Fallopian tube (tissue), 1 donor: ENCODE data around the gene KCNF1.

DNA sequence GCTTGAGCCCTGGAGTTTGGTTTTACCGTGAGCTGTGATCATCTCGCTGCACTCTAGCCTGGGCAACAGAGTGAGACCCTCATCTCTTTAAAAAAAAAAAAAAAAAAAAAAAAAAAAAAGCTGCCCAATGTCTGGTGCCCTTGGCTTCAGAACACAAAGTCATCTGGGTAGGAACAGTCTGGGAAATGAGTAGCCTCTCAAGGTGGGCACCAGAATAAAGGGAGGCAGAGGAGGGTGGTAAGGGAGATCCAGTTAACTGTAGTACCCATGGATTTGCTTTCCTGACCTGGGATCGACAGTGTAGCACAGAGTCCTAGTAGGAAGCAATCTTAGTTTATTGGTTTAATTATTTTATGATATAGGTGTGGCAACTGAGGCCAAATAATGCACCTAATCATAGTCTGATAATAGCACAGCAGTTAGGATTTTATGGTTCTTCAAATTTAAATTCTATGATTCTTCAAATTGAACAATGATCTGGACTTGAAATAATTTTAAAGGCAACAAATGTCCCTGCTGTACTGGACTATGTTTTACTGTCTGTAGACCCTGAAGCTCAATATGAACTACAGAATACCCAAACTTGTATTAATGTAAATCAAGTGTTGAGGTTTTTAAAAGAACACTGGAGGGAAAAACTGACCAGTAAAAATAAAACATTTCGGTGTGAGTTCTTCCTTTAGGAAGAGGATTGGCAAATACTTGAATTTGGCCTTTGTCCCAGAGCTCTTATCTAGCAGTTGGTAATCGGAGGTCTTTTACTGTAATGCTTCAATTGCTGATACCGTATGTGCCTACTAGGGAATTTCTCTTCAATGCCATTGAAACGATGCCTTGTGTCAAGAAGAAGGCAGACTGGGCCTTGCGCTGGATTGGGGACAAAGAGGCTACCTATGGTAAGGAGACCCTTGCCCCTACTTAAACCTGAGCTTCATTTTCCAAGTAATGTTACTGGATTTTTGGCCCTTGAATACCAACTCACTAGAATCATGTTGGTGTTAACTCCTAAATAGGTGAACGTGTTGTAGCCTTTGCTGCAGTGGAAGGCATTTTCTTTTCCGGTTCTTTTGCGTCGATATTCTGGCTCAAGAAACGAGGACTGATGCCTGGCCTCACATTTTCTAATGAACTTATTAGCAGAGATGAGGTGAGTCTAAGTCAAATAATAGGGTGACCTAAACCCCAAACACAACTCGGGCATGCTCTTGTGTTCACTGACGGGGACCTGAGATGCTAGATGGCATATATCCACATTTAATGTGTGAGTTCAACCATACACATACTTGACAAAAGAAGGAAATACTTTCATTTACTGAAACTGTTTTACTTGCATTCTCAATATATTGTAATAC is 4.0 kb downstream of the RRM2 start:
- PRO-cap: no peak

DNA sequence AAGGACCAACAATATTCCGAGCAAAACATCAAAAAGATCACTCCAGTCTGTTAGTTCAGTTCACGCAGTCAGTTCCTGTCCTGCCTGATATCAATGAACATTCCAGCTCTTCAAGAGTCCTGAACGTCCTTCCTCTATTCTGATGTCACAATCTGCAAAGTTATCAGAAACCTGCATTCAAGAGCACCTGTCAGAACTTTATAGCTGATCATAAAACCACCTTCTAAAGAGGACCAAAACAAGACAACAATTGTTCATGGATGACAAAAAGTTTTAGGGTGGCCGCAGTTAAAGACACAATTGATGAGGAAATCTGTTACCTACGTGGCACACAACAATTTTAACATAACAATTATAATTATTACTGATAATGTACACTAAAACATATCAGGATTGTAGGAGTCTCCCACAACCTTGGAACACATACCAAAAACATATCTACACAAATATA is 78.9 kb downstream of the RRM2 start:
- PRO-cap: no peak

DNA sequence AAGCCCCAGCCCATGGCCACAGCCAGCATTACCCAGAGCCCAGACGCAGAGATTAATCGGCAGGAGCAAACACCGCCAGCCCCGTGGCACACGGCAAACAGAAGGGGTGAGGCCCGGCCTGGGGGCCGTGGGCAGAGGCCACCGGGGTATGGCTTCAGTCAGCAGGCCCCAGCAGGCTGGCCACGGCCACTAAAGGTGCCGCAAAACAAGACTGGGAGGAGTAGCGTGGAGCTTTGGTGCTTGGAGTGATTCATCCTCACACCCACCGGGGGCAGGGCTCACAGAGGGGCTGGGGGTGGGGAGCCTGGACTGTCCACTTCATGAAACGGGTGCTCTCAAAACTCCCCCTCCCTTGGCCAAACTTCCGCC is 61.5 kb upstream of the HPCAL1 start:
- PRO-cap: unidirectional peak, plus-strand start at position 157 of the sequence

DNA sequence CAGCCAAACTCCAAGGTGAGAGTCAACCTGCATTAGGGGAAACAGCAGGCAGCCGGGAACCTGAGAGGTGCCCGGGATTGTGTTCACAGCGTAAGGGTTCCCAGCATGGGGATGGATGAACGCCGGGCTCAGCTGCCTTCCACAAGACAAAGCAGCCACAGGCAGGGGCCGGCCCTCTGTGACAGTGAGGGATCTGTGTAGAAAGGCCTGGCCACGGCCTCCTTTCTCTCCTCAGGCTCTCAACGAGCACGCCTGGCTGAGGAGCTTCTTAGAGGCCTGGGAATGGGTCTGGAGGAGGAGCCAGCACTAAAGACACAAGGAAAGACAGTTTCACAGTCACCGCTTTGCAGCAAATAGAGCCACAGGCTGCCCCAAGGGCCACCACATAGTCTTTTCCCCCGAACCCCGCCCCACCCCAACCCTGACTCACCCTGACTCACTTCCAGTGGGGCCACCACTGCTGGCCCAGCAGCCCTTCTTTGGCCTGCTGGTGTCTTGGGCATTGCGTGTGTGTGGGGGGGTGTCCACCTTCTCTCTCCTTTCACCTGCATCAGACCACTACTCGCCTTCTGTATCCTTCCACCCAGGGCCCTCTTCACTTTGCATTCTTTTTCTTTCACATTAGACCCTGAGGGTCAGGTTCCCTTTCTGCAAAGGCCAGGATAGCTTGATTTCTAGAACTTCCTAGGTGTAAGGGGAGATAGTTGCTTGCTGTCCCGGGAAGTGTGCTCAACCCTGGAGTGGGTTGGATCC is 19.5 kb upstream of the HPCAL1 start:
- PRO-cap: no peak

DNA sequence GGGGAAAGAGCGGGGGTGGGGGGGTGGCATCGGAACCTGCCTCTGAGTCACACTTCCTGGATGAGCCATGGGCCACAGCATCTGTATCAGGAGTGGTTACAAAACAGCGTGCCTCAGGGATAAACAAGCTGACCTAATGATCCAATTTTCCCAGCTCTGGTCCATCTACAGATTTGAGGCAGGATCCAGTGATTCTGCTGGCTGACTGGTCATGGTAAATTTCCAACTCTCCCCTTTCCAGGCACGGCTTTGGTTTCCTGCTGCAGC is 4.8 kb upstream of the HPCAL1 start:
- PRO-cap: no peak

- PRO-cap: no peak
Measured at GRCh38 chr2:10378165-10378701, 69.9 kb downstream of the ODC1 start.

DNA sequence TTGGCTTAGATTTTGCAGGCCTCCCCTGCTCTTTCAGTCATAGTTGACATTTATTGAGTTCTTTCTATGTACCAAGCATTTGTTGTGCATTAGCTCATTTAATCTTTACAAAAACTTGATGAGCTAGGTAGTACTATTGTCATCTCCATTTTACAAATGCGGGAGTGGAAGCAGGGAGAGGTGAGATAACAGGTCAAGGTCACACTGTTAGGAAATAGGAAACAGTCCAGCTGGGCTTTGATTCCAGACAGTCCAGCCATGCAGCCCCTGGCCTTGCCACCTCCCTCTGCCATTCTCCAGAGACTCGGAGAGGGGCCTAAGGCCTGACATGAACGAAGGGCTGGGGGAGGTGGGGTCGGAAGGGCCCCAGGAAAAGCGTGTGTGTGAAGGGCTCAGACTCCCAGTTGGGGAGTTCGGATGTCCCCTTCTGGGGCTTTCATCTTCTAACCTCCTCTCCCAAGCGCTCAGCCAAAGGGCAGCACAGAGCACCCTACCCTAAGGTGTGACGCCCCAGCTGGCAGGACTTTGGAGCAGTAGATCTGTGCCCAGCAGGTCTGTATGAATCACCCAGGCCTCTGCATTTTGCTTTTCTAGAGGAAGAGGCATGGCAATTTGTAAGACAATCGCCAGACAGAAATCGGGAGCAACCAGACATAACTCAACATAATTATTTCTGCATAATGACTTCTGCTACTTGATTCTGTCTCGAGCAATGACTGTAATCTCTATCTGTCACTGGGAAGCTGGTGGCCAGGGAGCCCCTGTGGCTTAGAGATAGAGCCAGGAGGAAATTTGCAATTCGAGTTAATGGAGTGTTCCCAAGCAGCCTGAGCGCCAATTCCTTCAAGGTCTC is 55.4 kb downstream of the ODC1 start:
- PRO-cap: no peak

- PRO-cap: no peak
Measured at GRCh38 chr2:10412465-10412812, 35.7 kb downstream of the ODC1 start.

DNA sequence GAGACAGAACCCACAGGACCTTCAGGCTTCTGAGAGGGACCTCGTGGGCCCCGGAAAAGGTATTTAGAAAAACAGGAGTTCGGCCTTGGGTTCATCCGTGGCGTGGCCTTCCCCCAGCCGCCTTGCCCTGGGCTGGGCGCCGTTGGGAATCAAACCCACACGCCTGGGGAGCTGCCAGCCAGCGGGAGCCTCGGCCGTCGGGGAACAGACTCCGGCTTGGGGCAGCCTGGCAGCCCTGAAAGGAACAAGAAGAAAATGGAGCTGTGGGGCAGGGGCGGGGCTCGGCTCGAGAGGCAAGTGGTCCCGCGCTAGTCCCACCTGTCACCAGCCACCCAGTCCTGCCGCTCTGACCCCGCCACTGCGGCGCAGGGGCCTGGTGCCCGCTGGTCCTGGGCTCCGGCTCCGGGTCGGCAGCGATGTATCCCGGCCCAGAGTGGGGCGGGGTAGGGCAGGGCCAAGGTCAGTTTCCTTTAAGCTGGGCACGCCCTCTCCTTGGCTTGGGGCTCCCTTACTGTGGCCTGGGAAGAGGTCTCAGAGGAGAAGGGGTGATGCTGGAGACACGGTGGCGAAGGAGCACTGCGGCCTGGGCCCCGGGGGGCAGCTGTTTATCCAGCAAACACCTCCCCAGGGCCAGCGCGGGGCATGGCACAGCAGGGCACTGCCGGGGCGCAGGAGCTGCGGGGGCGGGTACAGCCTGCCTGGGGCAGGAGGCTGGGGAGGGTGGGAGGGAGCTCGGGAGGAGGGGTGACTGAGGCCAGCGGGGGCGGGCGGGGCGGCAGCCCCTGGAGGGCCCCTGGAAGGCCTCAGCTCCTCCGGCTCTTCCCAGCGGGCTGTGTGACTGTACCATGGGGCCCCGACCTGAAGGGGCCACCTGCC is 15.7 kb downstream of the ODC1 start:
- PRO-cap: no peak

- PRO-cap: no peak
Measured at GRCh38 chr2:10544170-10544551, 96.0 kb upstream of the ODC1 start.

GRCh38 chr2:10550352-10550965 is 102.3 kb upstream of the ODC1 start:
- PRO-cap: no peak

DNA sequence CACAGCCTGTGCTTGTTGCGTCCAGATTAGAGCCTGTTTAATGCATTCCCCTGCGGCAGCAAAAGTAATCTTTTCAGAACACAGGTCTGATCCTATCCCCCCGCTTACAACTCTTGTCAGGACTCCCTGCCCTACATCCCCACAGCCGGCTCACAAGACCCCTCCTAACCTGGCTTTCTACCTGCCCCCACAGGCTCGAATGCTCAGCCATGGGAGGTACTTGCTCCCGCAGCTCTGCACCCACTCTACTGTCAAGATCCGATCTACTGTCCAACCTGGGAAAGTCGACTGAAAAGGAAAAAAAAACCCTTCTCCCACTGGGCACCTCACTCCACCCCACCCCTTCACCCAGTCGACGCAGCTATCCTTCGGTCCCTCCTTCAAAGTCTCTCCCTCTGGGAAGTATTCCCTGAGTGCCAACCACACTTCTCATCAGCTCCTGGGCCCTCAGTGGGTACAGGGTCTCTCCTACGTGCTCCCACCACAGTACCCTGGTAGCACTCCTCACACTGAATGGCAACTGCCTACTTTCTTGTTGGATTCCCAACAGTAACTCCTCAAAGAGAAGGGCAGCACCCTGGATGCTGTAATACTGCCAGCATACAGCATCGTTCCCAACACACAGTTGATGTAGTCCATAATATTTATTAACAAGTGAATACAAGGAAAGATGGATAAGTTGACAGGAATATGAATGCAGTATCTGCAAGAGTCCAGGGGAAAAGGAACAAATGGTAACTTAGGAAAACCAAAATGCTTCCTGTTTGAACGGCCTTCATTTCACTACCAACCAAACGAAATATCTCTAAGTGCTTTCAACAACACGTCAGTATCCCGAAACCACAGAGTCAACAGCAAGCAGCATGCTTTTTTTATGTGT is 47.2 kb downstream of the NOL10 start:
- PRO-cap: no peak

DNA sequence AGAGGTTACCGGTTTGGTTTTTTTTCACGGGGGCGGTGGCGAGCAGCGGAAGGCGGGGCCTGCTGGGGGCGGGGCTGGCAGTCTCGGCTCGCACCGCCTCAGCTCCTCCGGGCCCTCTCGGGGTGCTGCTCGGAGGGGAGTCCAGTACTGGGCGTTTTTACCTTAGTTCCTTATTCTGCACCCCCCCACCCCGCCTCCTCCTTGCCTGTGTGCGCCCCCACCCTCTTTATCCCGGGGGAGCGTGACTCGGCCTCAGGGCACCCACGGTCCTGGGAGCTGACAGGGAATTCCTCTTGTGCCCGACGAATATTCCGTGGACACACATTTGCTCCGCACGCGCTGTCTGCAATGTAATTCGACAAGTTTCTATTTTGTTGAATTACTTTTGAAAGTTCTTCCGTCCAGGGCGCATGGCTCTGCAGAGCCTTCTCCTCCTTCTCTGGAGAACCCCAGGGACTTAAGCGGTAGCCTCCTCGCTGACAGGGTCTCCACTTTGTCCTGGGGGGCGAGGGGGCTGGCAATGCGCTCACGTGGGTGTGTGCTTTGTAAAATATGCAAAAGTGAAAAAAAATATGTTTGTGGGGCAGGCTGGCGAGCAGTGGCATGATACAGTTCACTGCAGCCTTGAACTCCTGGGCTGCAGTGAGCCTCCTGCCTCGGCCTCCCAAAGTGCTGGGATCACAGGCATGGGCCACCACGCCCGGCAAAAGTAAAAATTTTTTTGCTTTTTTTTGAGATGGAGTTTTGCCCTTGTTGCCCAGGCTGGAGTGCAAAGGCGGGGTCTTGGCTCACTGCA is 533 bp upstream of the PDIA6 start:
- PRO-cap: bidirectional peak, plus-strand start at position 80 of the sequence, minus-strand start outside the sequence

GRCh38 chr2:10821200-10821568 is 8.6 kb upstream of the PDIA6 start:
- PRO-cap: no peak

DNA sequence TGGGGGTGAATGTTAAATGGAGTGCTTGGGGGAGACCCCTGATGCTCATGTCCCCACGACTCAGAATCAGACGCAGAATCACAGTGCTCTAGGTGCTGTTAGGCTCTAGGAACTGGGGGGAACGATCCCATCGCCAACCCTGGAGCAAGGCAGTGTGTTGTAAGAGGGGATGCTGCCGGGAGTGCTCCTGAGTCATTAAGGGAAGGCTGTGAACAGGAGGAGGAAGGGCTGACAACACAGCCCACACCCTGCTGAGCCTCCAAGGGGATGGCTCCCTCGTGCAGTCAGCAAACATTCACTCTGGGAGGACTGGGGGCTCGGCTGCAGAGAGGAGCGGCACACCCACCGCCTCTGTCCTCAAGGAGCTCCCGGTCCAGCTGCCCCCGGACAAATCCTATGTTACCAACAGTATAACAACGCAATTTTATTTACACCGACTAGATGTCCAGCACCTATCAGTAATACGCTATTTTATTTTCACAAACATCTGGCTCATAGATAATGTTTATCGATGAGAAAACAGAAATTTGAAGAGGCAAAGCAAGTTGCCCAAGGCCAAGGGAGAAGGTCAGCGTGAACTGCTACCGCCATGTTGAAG is 33.9 kb upstream of the KCNF1 start:
- PRO-cap: no peak

DNA sequence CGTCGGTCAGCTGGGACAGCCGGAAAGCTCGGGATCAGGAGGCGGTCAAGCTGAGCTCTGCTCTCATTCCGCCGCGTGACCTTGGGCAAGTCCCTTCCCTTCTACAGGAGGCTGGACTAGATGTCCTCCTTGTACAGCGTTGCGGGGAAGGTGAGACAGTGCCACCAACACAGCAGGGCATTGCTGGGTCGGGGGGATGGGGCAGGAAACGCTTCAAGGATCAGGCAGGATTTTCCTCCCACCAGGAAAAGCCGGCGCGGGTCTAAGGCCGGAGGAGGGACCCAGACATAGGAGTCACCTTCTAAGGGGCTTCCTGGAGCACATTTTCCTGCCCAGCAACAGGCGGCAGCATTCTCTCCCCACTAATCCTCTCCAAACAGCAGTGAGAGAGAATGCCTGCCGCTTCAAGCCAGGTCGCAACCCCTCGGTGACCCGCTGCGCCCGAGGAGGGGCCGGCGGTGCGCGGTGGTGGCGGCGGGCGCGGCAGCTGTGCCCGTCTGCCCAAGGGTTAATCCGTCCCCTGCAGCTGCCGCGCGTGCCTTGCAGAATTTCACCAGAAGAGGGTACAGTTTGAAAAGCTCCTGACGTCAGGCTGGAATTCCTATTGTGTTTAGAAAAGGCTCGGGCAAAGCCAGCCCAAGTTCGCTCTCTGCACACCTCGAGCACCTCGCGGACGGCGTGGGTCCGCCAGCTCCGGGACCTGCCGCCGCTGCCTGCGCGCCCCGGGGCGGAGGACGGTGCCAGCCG is at the start of gene KCNF1:
Gene KCNF1 (plus strand): TSS at position 602 of the 747 bp plus-strand sequence.
- PRO-cap: unidirectional peak, plus-strand start at position 628 of the sequence

GRCh38 chr2:11121565-11122026 is 11.3 kb upstream of the C2orf50 start:
- PRO-cap: no peak

DNA sequence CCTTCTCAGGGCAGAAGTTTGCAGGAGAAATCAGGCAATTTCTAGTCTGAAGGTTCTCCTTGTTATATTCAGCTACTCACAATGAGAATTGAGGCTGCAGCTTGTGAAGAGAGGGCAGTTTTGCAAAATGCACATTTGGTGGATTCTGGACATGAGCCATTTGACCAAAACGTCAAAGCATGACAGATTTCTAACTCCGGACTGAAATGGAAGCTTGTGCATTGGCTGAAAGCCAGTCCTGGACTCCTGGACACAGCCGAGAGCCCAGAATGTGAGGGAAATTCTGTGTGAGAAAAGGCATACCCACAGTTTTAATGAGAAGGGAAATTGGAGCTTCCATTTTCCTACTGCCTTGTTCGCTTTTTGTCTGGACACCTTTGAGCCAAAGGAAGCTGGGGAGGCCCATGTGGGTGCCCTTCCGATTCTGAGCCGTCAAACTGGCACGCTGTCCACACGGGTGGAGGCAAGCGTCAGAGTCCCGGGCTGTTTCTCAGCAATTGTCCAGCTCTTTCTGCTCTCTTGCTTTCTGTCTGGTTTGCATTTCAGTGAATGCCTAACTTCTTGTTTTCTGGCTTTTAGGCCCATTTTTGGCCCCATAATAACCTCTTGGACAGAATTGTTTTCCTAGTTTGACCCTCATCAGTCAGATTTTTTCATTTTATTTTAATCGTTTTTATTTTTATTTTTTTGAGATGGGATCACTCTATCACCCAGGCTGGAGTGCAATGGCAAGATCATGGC is 23.8 kb upstream of the ROCK2 start:
- PRO-cap: no peak

- PRO-cap: no peak
Measured at GRCh38 chr2:11371471-11372065, 27.1 kb upstream of the ROCK2 start.

GRCh38 chr2:11385756-11386206 is 41.3 kb upstream of the ROCK2 start:
- PRO-cap: no peak